ENCODE measurements around a stretch of chr10.

DNA sequence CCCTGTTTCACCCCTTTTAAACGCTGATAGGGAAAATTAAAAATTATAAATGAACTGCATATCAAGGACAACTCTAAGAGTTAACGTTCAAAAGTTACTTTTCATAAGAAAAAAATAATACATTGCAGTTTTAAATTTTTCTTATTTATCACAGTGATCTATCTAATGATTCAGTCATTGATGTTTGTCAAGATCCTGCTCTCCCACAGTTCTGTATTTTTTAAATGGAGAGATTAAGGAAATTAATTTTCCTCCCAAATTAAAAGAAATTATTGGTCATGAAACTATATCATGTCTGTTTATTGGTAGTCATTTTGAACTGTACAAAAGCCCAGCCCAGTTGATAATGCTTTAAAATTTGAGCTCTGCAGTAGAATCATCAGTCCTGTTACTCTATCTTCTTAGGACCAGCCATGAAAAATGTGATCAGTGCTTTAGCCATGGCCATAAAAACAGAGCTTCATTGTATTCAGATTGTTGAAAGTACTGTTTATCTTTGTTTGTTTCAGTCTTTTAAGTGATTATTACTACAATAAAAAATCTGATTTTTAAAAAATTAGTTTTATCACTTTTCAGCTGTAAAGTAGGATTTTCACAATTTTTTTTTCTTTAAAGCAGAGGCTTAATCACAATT is 13.9 kb upstream of the TFAM start:
- PRO-cap, 3 experiments, result no peak in any of the 3 experiments
- RAMPAGE, long total RNA, result no peak

DNA sequence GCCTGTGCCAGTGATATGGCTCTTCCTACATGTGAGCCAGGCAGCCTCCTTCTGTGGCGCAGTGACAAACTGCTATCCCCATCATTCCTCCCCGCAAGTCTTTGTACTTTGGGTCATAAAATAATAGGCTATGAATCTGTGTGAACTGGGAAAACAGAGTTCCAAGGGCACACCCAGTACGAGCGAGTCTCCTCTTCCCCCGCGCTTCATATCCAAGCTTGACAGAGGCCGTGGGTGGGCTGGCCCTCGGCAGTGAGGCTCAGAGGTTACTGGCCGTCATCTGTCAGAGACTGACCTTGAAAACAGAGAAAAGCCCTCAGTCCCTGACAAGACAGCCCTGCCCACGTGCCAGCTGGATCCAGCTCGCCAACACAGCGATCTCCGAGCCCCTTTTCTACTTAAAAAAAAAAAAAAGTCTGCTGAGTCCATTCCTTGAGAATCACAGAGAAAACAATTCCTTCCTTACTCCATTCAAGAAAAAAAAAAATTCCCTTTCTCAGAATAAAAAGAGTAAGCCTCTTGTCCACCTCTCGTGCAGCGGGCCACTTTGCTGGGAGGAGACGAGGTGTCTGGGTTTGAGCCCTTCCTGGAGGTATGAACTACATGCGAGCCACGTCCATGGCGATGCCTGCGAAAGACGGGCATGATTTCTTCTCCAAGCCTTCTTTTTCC is 848 bp upstream of the BICC1 start:
- PRO-cap, 3 experiments, result no peak in any of the 3 experiments
- RAMPAGE, long total RNA, result no peak

GRCh38 chr10:58513623-58514139 is 1.0 kb downstream of the BICC1 start:
- PRO-cap, 3 experiments, result no peak in any of the 3 experiments
- RAMPAGE, long total RNA, result no peak

DNA sequence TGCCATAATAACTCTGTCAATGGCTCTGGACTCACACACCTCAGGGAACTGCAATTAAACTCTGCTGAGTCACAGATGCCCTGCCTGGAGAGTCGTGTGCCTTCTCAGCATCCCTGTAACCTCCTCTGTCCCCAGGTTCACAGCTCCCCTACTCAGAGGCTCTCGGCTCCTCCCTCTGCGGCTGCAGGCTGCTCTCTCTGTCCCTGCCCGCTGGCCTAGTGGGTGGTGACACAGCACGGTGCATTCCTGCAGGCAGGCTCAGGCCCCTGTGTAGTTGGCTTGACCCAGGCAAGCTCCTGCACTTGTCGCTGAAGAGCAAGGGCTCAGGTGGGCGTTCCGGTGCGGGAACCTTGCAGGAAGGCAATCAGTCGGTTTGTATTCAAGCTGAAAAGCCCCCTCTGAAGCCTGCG is 208.9 kb upstream of the PHYHIPL start:
- PRO-cap, 3 experiments, result no peak in any of the 3 experiments
- RAMPAGE, long total RNA, result no peak

- PRO-cap, 3 experiments, result no peak in any of the 3 experiments
- RAMPAGE, long total RNA, result no peak
These were observed 98.7 kb upstream of the PHYHIPL start for GRCh38 chr10:59077735-59078212.

DNA sequence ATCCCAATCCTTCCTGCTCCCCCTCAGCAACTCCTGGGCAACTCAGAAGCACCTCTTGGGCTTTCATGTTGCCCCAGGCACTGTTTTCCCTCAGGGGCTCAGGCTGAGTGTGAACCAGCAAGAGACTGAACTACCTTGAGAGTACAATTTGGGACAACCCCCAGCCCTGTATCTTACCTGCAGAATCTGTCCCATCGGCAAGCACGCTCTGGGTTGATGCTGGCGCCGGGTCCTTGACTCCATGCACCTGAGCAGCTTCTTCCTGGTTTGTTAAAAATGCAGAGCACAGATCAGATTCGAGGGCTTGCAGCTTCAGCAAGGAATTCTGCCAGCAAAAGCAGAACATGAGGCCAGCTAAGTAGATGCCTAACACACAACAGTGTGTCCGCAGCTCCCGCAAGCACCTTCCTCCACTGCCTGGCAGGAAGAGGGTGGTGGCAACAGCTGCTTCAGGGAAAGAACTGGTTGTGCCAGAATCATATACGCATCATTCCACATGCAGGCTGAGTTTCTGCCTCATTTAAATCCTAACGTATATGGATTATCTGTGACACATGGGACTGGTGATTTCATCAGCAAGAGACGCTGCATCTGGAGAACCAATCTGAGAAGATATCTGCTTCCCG is 79.0 kb downstream of the FAM13C start:
- PRO-cap, 3 experiments, result no peak in any of the 3 experiments
- RAMPAGE, long total RNA, result no peak

DNA sequence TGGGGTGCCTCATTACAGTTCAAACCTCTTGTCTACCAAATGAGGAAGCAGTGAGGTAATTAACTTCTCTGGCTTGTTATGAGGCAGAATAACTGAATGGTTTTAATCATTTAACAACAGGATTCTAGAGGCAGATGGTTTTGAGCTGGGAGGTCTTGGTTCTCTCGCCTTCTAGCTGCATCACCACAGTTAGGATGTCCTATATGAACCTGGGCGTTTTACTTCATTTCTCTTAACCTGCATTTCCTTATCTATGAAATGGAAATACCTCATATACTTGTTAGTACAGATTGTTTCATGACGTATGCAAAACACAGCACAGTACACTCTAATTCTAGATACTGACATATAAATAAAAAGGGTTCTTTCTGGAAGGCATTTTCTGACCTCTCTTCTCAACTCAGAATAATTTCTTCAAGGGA is 16.1 kb upstream of the SLC16A9 start:
- PRO-cap, 3 experiments, result no peak in any of the 3 experiments
- RAMPAGE, long total RNA, result no peak

DNA sequence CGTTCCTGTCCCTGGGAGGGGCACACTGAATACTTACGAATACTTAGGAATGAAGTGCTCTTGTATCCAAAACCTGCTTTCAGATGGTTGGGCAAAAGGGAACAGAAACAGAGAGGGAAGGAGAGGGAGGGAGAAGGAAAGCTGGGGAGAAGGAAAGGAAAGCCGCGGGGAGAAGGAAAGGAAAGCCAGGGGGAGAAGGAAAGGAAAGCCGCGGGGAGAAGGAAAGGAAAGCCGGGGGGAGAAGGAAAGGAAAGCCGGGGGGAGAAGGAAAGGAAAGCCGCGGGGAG is 24.6 kb downstream of the CCDC6 start:
- PRO-cap, 3 experiments, result no peak in any of the 3 experiments
- RAMPAGE, long total RNA, result no peak

GRCh38 chr10:59904786-59905925 is 1.2 kb downstream of the CCDC6 start:
- PRO-cap, 3 experiments, result no peak in any of the 3 experiments
- RAMPAGE, long total RNA, result no peak

DNA sequence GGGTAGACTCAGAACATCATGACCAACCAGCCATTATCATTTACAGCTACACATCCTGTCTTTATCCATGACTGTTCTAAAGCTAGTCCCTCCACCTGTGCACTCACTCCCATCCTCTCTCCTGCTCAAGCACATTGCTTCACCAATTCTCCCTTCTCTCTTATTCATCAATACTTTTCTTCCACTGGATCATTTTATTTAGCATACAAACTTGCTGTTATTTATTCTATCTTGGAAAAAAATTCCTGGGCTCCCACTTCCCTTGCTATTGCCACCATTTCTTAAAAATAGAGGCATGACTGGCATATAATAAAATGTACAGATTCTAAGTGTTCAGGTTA is 100.8 kb upstream of the ANK3 start:
- PRO-cap, 3 experiments, result no peak in any of the 3 experiments
- RAMPAGE, long total RNA, result no peak

DNA sequence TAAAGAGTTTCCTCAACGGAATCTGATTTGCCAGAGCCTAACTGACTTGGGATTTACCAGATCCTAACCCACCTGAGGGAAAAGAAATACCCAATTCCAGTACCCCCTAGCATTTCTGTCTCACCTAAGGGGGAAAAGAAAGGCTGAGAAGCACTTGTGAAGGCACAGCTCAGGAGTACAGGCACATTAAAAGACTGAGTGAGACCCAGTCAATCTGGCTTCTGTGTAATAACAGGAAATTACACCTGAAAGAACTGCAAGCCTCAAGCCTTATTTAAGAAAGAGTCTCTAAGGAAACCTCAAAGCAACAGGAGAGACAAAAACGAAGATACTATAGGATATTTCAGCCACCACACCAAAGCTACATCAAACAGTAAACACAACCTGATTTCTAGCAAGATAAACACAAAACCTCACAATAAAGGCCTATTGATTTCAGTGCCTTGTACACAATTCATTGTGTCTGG is 69.6 kb upstream of the CDK1 start:
- PRO-cap, 3 experiments, result no peak in any of the 3 experiments
- RAMPAGE, long total RNA, result no peak

GRCh38 chr10:60964459-60964759 is 20.4 kb upstream of the RHOBTB1 start:
- PRO-cap, 3 experiments, result no peak in any of the 3 experiments
- RAMPAGE, long total RNA, result no peak

DNA sequence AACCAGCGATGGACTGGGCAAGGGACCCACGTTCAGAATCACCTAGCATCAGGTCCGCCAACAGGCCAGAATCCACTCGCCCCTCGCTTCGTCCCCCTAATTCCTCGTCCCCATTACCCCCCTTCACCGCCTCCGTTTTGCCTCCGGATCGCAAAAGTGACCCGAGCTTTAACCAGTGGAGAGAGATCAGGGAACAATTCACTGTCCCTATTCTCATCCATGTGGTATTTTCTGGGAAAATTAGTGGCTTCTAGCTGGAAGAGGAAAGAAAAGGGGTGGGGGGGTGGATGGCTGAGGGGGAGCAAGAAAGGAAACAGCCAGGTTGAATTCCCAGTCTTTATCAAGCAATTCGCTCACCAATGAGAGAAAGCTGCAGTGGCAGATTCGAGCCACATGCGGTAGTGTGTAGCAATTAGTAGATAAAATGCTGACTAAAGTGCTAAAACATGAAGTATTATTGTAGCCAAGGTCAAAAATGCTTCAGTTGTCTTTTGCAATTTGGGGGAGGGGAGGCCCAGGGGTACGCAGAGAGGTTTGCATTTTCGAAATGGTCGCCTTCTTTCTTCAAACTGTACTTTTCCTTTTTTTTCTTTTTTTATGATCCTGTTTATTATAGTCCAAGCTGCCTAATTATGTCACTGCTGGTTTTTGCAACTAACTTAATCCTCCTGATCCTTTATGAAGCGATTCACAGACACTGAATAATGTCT is 3.9 kb upstream of the ARID5B start:
- PRO-cap, 3 experiments, result no peak in any of the 3 experiments
- RAMPAGE, long total RNA, result no peak

DNA sequence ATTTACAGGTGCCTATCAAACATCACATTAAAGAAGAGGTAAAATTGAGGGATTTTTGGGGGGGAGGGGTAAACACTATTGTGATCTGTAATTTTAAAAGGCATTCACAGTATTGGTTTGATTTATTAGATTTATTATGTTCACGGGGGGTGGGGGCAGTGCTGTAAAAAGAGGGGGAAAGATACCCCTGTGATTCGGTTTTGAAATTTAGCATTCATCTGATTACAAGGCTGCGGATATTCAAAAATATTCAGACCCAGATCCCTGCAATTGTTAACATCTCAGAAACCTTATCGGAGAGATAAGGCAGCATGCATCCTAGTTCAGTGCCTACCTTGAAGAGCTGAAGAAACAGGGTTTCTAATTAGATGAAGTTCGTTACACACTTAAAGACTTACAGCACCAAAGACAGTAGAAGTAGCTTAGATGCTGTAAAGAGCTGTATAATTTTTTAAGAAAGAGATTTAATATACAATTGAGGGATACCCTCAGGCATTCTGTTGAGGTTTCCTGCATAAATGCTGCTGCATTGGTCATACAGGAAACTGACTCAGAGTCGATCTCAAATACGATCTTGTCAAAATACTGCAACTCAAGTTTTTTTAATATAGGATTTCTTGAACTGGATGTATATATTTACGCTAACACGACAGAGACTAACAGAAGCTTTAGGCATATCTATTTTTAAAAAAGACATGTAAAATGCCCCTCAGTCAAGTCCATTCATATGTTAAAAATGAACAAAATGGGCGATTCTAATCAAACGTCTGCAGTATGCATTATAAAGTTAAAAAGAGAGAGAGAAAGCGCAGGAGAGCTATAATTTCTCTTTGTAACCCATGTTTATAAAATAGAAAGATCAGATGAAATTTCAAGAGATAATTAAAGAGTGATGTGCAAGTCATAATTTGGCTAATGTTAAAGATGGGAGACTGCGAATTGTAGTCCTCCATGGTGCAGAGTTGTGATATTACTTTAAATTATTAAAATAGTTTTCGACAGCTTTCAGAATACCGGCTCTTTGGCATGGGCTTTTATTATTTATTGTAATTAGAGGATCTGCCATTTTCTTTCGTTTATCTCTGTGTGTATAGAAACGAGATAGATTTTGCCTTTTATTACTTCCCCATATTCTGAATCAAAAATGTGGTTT is 2.4 kb upstream of the ARID5B start:
- PRO-cap, 3 experiments, result no peak in any of the 3 experiments
- RAMPAGE, long total RNA, result no peak

DNA sequence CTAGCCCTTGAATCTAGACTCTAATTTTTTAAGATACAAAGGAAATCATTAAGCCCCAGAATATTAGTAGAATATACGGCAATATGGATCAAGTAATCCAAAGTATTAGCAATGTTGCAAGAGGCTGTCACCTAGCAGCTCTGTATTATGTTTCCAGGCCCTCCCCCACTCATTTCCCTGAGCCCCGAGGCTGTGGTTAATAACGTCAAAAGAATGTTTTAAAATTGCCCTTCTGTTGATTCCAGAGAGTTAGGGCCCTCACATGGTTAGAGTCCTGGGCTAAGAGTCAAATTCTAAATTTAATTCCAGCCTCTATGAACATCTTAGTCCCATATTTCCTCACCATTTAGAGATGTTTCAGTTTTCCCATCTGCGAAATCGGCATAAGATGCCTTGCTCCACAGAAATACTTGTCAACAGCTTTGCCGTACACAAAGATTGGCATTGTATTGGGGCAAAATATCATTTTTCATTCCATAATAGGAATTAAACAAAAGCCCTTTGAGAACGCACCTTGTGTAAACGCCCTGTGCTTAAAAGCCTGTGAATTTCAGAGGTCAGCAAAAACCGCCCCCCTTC is 135.7 kb downstream of the ARID5B start:
- PRO-cap, 3 experiments, result no peak in any of the 3 experiments
- RAMPAGE, long total RNA, result no peak

DNA sequence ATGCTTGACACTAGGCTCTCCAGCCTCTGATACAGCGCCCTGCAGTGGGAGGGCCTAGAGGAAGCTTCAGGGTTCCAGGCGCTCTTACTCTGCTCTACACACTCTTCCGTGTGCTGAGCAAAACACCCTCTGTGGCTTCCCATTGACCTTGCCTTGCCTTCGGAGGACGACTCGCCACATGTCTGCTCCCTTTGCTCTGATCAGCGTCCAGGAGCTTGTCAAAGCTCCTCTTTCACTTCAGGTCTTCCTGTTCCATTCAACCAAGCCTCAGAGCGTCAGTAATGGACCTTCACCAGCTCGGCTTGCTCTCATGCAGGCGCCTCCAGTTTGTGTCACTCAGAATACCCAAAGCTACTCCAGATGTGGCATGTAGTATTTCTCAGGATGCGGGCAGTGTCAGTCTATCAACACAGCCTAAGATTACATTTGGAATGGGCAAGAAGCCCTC is 173.9 kb downstream of the ARID5B start:
- PRO-cap, 3 experiments, result no peak in any of the 3 experiments
- RAMPAGE, long total RNA, result no peak

DNA sequence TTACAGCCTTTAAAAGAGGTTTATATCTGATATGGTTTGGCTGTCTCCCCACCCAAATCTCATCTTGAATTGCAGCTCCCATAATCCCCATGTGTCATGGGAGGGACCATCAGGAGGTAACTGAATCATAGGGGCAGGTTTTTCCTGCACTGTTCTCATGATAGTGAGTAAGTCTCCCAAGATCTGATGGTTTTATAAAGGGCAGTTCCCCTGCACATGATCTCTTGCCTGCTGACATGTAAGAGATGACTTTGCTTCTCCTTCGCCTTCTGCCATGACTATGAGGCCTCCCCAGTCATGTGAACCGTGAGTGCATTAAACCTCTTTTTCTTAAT is 9.7 kb downstream of the RTKN2 start:
- PRO-cap, 3 experiments, result no peak in any of the 3 experiments
- RAMPAGE, long total RNA, result no peak

DNA sequence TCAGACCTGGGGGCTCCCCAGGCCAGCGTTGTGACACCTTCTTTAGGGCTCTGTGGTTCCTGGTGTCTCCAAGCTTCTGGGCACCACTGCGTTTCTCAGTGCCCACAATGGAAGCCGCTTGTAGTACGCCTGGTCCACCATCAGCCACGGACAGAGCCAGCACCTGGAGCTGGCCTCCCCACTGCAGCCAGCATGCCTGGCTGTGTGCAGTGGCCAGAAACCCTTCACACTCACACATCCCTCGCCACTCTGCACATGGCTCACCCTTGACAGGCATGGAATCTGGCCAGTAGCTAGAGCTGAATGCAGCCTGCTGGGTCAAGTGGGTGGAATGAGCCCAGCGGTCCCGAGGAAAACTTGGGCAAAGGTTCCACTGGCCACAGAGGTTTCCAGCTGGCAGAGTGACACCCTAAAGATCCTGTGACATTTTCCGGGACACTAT is 146.0 kb upstream of the ADO start:
- PRO-cap, 3 experiments, result no peak in any of the 3 experiments
- RAMPAGE, long total RNA, result no peak

DNA sequence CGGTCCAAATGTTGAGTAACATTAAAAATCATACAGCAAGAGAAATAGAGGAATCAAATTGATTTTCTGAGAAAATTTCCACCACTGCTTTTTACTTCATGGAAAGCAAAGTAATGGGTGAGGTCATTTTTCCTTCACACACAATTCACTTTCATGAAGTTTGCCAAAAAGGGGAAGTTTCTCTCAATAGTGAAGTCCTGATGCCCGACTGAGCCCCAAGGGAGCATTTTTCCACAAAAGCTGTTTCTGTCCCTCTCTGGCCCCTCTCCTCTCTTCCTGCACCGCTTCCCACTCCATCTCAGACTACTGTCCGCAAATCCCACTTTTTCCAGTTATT is 61.8 kb upstream of the ADO start:
- PRO-cap, 3 experiments, result no peak in any of the 3 experiments
- RAMPAGE, long total RNA, result no peak

DNA sequence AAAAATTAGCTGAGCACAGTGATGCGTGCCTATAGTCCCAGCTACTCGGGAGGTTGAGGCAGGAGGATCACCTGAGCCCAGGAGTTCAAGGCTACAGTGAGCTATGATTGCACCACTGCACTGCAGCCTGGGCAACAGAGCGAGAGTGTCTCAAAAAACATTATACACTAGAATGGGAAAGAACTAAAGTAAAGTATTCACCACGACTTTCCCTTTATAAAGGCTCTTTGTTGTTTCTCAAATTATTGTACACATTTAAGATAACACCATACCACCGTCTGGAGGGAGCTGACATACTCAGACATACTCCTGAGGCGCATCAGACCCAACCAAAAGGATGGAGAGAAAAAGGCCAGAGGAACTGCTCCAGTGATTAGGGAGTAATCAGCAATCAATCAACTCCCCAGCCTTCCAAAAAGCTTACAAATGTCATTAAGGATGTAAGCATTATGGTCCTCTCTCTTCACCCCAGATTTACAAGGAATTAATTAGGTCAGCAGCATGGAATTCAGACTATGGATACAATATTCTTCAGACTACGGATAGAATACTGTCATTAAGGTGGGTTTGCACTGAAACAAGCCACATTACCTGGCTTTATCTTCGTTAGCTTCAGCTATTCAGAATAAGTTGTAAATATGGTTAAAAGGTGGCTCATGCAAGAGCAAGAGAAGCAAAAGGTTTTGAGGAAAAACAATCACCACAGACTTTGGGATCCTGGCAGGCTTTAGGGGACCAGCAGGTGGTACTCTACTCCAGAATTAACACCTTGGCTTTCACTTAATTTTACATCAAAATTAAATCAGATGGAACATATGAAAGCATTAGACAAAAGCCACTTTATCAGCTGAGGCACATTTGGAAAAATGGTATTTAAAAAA is 32.9 kb downstream of the NRBF2 start:
- PRO-cap, 3 experiments, result no peak in any of the 3 experiments
- RAMPAGE, long total RNA, result no peak